Uterus (tissue), 7 donors: ENCODE data around the genes BMP10, FAM136A and CD207.

DNA sequence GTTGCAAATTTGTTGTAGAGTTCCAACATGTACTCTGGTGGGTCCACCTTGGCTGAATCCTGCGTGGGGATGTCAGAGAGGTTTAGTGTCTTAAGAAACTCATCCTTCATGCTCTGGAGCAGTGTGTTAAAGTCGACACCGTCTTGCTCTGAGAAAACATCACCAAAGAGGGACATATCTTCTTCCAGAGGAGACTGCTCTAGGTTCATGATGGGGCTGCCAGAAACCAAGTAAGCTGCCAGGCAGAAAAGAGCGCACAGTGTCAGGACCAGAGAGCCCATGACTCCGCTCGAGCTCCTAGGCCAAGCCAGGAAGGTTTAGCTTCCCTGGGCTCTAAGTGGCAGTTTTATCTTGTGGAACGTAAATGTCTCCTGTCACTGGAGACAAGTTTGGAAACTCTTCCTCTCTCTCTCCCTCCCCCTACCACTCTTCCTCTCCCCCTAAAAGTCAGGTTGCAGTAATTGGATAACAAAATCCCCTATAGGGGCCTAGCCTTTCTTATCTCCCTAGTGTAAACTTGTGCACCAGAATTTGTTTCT lies at the start of gene BMP10:
Gene BMP10, minus strand, starts transcription at position 320 of the 539 bp plus-strand sequence.
- PRO-cap, 4 experiments = no peak in any of the 4 experiments
- RAMPAGE, long total RNA, 2 experiments = no peak in any of the 2 experiments
- RRBS = no CpG with 5 or more reads among the region's 7 CpGs

- PRO-cap, 4 experiments = peak in 4 of 4 experiments; most common plus-strand start chr2:69309953 (in 2); most common minus-strand start chr2:69309791 (in 2)
- RAMPAGE, long total RNA, 2 experiments = no peak in any of the 2 experiments
- RRBS = no CpG with 5 or more reads among the region's 8 CpGs
These were observed 77.4 kb downstream of the GFPT1 start for GRCh38 chr2:69309476-69310167.

DNA sequence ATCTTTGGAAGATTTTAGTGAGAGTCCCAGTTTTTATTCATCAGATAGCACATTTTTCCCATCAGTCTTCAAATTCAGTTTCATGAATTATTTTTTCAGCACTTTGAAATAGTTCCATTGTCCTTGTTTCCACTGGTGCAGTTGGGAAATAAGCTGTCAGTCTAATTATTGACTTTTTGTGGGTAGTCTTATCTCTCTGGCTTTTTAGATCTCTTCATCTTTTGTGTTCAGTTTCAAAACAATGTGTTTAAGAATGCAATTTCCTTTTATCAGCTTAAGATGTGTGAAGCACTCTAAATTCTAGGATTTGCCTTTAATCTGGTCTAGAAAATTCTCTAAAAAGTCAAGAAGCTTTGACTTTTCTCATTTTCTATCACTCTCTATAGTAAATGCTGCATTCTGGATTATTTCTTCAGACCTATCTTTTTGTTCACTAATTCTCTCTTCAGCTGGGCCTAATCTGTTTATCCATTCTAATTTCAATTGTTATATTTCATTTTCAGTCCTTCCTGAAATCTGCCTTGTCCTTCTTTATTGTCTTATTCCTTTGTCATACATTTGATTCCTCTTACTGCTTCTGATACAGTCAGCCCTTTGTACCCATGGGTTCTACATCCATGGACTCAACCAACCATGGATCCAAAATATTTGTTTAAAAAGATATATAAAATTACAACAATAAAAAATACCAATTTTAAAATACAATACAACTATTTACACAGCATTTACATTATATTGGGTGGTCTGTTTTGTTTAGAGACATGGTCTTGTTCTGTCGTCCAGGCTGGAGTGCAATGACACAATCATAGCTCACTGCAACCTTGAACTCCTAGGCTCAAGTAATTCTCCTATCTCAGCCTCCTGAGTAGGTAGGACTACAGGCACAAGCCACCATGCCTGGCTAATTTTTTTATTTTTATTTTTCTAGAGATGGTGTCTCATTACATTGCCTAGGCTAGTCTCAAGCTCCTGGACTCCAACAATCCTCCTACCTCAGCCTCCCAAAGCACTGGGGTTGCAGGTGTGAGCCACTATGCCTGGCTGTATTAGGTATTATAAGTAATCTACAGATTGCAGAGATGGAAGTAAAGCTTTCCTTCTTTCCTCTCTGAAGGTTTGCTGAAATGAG lies 70.1 kb downstream of the GFPT1 start:
- PRO-cap, 4 experiments = no peak in any of the 4 experiments
- RAMPAGE, long total RNA, 2 experiments = no peak in any of the 2 experiments
- RRBS = no CpG with 5 or more reads among the region's 1 CpG

GRCh38 chr2:69436467-69437245 lies 579 bp downstream of the NFU1 start:
- PRO-cap, 4 experiments = peak in 4 of 4 experiments; most common plus-strand start chr2:69437082 (in 3); most common minus-strand start chr2:69437124 (in 3)
- RAMPAGE, long total RNA, 2 experiments = no peak in any of the 2 experiments
- RRBS = under 1% methylated on average over 8 of the region's 22 CpGs

GRCh38 chr2:69567079-69567610 lies 76.4 kb downstream of the AAK1 start:
- PRO-cap, 4 experiments = no peak in any of the 4 experiments
- RAMPAGE, long total RNA, 2 experiments = no peak in any of the 2 experiments
- RRBS = no CpG with 5 or more reads among the region's 2 CpGs

- PRO-cap, 4 experiments = peak in 1 of 4 experiments; most common plus-strand start chr2:69683643 (in 1)
- RAMPAGE, long total RNA, 2 experiments = no peak in any of the 2 experiments
- RRBS = no CpG with 5 or more reads among the region's 5 CpGs
These were observed 39.7 kb upstream of the AAK1 start for GRCh38 chr2:69683015-69683931.

GRCh38 chr2:69742217-69742700 lies 325 bp downstream of the ANXA4 start:
- PRO-cap, 4 experiments = peak in 2 of 4 experiments; most common plus-strand start chr2:69742420 (in 1); most common minus-strand start chr2:69742303 (in 1)
- RAMPAGE, long total RNA, 2 experiments = no peak in any of the 2 experiments
- RRBS = under 1% methylated on average over 13 of the region's 33 CpGs

DNA sequence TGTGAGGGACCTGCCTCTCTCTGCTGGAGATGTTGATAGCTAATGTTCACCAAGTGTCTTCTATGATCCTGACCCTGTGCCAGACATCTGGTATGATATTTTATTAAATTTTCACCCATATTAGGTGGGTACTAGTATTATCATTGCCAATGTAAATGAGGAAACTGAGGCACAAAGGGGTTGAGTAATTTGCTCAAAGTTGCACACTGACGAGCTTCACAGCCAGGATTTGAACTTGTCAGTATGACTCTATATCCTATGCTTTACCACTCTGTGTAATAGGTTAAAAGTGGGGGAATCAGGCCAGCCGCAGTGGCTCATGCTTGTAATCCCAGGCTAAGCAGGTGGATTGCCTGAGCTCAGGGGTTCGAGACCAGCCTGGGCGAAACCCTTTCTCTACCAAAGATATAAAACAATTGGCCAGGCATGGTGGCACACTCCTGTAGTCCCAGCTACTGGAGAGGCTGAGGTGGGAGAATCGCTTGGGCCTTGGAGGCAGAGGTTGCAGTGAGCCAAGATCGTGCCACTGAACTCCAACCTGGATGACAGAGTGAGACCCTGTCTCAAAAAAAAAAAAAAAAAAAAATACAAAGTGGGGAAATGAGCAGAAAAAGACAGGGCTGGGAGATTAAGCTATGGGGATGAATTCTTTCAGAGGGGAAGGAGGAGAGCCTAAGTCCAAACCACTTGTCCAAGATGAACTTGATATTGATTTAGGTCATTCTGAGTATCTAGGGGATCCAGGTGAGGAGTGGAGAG lies 9.2 kb downstream of the ANXA4 start:
- PRO-cap, 4 experiments = no peak in any of the 4 experiments
- RAMPAGE, long total RNA, 2 experiments = no peak in any of the 2 experiments
- RRBS = no CpG with 5 or more reads among the region's 6 CpGs

- PRO-cap, 4 experiments = no peak in any of the 4 experiments
- RAMPAGE, long total RNA, 2 experiments = no peak in any of the 2 experiments
- RRBS = no CpG with 5 or more reads among the region's 4 CpGs
These were observed 37.8 kb downstream of the ANXA4 start for GRCh38 chr2:69779695-69780100.

DNA sequence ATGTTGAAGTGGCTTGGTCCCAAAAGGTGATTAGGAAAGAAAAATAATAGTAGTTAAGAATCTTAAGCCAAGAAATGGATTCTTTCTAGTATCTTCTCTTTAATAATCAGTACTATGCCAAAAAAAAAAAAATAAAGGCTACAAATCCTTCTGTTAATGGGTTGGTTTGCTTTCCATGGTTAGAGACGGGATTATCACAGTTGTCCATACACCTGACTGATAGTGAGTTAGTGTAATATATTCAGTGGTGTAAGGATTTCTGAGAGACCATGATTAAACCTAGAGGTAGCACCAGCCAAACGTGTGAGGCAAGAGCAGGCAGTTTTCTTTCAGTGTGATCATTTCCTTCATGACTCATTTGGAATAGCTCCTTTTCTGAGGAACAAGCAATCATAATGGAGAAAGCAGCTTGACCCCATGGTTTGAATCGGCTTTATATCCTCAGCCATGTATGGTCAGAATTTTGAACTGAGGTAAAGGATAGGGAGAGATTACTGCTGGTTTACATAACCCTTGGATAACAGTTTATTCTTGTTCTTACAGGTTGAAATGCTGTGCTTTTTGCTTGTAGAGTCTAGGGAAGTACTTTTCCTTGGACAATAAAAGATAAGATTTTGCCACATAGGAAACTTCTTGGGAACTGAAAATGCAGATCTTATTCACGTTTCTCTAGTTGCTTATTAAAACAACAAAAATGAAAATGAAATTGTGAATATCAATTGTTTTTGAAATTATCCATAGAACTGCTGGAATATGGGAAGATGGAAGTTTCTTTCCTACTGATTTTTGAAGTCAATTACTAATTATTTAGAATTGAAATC lies 3.0 kb downstream of the MXD1 start:
- PRO-cap, 4 experiments = peak in 1 of 4 experiments; most common plus-strand start position 393 of the sequence (in 1); most common minus-strand start position 336 of the sequence (in 1)
- RAMPAGE, long total RNA, 2 experiments = no peak in any of the 2 experiments
- RRBS = no CpG with 5 or more reads among the region's 4 CpGs

- PRO-cap, 4 experiments = no peak in any of the 4 experiments
- RAMPAGE, long total RNA, 2 experiments = no peak in any of the 2 experiments
- RRBS = no CpG with 5 or more reads among the region's 5 CpGs
These were observed 19.1 kb downstream of the MXD1 start for GRCh38 chr2:69933631-69934829.

GRCh38 chr2:69997120-69998066 lies 36.0 kb upstream of the ASPRV1 start:
- PRO-cap, 4 experiments = no peak in any of the 4 experiments
- RAMPAGE, long total RNA, 2 experiments = no peak in any of the 2 experiments
- RRBS = no CpG with 5 or more reads among the region's 16 CpGs

DNA sequence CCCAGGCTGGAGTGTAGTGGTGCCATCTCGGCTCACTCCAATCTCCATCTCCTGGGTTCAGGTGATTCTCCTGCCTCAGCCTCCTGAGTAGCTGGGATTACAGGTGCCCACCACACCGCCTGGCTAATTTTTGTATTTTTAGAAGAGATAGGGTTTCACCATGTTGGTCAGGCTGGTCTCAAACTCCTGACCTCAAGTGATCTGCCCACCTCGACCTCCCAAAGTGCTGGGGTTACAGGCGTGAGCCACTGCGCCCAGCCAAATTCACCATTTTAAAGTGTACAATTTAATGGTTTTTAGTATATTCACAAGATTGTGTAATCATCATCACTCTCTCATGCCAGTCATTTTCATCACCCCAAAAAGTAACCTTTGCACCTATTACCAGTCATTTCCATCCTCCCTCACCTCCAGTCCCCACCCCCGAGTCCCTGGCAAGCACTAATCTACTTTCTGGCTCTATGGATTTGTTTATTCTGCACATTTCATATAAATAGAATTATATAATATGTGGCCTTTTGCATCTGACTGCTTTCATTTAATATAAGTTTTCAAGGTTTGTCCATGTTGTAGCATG lies 10.7 kb downstream of the PCBP1 start:
- PRO-cap, 4 experiments = no peak in any of the 4 experiments
- RAMPAGE, long total RNA, 2 experiments = no peak in any of the 2 experiments
- RRBS = no CpG with 5 or more reads among the region's 6 CpGs

DNA sequence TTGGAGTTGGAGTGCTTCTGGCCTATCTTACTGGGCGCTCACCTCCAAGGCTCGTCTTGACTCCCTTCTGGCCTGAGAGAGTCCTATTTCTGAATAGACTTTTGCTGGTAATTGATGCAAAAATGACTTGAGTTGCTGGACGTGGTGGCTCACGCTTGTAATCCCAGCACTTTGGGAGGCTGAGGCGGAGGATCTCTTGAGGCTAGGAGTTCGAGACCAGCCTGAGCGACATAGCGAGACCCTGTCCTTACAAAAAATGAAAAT lies 314 bp upstream of the C2orf42 start:
- PRO-cap, 4 experiments = no peak in any of the 4 experiments
- RAMPAGE, long total RNA, 2 experiments = no peak in any of the 2 experiments
- RRBS = no CpG with 5 or more reads among the region's 8 CpGs

- PRO-cap, 4 experiments = no peak in any of the 4 experiments
- RAMPAGE, long total RNA, 2 experiments = no peak in any of the 2 experiments
- RRBS = no CpG with 5 or more reads among the region's 15 CpGs
These were observed 11.7 kb downstream of the PCYOX1 start for GRCh38 chr2:70269463-70270136.

DNA sequence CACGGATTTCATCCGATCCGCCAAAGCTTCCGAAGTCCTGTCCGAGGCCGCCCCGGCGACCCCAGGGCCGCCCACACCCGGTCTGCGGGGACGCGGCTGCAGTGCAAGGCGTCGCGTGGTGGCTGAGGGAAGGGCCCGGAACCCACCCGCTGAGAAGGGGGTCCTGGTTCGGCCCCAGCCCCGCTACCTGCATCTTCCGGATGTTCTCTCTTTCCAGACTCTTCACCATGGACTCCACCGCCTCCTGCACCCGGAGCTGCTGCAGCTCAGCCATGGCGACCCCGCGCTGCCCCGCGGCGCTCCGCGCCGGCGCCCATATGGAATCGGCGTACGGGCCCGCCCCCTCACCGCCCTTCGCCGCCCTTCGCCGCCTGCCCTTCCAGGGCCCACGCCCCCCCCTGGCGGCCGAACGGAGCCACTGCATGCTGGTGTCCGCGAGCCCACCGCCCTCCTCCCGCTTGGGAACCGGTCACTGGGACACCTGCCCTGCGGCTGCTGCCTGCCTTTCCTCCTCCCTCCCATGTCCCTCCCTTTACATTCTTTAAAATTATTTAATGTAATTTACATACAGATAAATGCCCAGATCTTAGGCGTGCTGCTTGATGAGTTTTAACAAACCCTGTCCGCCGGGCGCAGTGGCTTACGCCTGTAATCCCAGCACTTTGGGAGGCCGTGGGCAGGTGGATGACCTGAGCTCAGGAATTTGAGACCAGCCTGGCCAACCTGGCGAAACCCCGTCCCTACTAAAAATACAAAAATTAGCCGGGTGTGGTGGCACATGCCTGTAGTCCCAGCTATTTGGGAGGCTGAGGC lies at the start of gene FAM136A:
Gene FAM136A, minus strand, starts transcription at position 330 of the 813 bp plus-strand sequence.
- PRO-cap, 4 experiments = peak in 4 of 4 experiments; most common minus-strand start position 288 of the sequence (in 2)
- RAMPAGE, long total RNA, 2 experiments = start-site peak on the minus strand in 1 of 2 experiments, centred at position 311 of the sequence, 344 reads per replicate
- RRBS = 2% methylated on average over 27 of the region's 61 CpGs

GRCh38 chr2:70474299-70474796 lies 79.3 kb downstream of the TGFA start:
- PRO-cap, 4 experiments = no peak in any of the 4 experiments
- RAMPAGE, long total RNA, 2 experiments = no peak in any of the 2 experiments
- RRBS = no CpG with 5 or more reads among the region's 1 CpG

DNA sequence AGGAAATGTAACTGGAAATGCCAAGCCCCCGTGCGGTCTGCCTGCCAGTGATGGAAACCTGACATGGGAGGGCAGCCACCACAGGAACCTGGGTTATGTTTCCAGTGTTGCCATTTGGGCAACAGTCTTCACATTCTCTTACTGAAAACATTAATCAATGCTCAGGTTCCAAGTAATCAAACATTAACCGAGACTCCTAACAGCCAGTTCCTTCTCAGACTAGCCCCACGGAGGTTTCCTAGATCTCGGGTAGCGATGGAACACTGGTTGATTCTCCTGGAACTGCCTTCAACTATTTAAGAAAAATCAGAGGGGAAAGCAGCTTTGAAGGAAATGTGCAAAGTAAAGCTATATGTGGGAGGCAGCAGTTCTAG lies 2.4 kb downstream of the TGFA start:
- PRO-cap, 4 experiments = peak in 1 of 4 experiments; most common plus-strand start position 241 of the sequence (in 1)
- RAMPAGE, long total RNA, 2 experiments = no peak in any of the 2 experiments
- RRBS = no CpG with 5 or more reads among the region's 6 CpGs

DNA sequence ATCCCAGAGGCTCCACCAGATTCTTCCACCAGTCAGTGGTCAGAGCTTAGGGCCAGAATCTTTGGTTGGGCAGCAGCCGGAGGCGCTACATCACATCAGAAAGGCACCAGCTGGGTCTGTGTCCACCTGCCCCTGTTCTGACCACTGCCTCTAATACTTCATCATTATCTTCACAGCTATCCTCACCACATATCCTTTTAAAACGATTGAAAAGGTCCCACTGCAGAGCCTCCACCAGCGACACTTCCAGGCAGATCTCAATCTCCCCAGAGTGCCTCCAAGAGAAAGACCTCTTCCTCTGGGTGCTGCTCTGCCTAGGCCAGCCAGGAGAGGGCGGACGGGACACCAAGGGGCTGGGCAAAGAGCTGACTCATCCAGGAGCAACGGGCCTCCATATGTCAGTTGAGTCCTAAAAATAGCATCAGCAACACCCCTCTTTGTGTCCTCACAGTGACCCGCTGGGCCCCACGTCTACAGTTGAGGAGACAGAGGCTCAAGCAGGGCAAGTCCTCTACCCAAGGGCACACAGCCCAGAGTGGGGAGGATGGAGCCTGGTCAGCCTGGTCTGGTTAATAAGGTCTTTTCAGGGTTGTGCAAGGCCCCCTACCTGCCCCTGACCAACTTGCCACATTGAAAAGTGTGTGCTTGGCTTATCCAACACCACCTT lies 81.2 kb downstream of the ADD2 start:
- PRO-cap, 4 experiments = no peak in any of the 4 experiments
- RAMPAGE, long total RNA, 2 experiments = no peak in any of the 2 experiments
- RRBS = 87% methylated on average over 1 of the region's 9 CpGs

- PRO-cap, 4 experiments = no peak in any of the 4 experiments
- RAMPAGE, long total RNA, 2 experiments = no peak in any of the 2 experiments
- RRBS = no CpG with 5 or more reads among the region's 5 CpGs
These were observed at the start of gene CD207 for GRCh38 chr2:70835584-70835990. CD207 (minus strand) TSS chr2:70835816.